SEM (cell line): ENCODE measurements around a stretch of chr17.

- PRO-cap: bidirectional peak, plus-strand start at chr17:55576877, minus-strand start at chr17:55576590
Measured at GRCh38 chr17:55575959-55576804, 146.5 kb downstream of the TMEM100 start.

DNA sequence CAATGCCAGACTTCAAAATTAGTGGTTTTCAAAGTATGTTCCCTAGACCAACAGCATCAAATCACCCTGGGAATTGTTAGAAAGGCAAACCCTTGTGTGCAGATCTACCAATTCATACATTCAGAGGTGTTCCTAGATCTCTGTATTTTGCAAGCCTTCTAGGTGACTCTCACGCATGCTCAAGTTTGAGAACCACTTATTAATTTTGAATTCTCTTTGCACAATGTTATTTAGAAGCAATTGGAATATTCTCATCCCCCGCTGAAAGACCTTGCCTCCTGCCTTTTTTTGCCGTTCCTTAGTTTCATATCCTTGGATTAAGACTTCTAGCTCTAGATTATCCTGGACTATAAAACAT is 82.7 kb downstream of the PCTP start:
- PRO-cap: no peak

GRCh38 chr17:56597357-56597946 is 4.0 kb downstream of the NOG start:
- PRO-cap: bidirectional peak, plus-strand start at chr17:56597745, minus-strand start at chr17:56597607; bidirectional peak, plus-strand start at chr17:56597804, minus-strand start at chr17:56597815

DNA sequence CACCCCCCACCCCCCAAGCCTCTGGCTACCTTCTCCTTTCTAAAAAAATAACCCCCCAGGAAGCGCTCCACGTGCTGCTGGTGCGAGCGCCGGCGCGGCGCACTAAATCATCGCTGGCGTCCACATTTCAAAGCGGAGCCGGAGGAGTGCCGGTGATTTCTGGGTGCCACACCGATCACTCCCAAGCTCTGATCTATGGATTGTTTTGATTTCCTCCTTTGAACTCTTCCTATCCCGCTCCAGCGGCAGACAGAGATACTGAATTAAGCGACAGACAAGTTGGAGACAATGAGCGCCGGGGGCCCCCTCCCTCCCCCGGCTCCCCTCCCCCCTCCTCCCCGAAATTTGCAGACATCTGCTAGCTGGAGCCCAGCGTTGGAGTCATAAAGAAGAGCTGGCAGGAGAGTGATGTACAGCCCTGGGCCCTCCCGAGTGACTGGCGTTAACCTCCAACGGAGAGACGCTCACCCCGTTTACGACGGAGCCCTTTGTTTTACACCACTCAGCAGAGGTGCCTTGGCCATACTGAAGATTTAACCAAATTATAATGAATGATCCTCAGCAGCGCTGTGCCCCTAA is 85.1 kb downstream of the NOG start:
- PRO-cap: bidirectional peak, plus-strand start at position 123 of the sequence, minus-strand start at position 104 of the sequence; bidirectional peak, plus-strand start at position 384 of the sequence, minus-strand start at position 251 of the sequence; bidirectional peak, plus-strand start at position 508 of the sequence, minus-strand start at position 527 of the sequence

DNA sequence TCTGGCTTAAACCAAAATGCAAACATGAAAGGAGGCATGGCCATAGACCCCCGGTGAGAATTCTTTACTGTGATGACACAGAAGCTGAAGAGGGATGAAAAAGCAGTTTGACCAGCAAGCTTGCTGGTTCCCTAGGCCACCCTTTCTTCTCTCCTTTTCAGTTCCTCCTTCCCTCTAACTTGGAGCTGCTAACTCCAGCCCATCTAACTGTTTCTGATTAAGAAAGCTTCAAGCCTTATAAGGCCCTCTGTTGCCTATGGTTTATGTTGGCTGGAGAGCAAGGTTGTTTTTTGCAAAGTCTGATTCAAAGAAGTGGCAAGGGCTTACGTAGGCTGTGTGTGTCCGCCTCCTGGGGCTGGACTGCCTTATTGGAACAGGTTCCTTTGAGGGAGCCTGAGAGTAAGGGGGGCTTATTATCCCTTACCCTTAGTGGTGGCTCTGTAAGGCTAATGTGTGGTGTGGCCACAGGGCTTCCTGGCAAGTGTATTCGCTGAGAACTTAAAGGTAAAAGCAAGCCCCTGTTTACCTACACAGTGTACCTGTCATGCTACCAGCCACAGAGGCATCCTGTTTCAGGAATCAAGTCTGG is 7.1 kb downstream of the AKAP1 start:
- PRO-cap: no peak

DNA sequence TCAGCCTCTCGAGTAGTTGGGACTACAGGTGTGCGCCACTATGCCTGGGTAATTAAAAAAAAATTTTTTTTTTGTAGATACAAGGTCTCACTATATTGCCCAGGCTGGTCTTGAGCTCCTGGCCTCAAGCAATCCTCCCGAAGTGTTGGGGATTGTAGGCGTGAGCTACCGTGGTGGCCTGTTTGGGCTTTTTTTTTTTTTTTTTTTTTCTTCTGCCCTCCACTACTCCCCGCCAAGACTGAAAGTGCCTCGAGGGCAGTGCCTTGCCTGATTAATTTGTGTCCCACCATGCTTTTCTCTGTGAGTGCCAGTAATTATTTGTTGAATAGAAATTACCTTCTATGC is 10.2 kb downstream of the AKAP1 start:
- PRO-cap: no peak

DNA sequence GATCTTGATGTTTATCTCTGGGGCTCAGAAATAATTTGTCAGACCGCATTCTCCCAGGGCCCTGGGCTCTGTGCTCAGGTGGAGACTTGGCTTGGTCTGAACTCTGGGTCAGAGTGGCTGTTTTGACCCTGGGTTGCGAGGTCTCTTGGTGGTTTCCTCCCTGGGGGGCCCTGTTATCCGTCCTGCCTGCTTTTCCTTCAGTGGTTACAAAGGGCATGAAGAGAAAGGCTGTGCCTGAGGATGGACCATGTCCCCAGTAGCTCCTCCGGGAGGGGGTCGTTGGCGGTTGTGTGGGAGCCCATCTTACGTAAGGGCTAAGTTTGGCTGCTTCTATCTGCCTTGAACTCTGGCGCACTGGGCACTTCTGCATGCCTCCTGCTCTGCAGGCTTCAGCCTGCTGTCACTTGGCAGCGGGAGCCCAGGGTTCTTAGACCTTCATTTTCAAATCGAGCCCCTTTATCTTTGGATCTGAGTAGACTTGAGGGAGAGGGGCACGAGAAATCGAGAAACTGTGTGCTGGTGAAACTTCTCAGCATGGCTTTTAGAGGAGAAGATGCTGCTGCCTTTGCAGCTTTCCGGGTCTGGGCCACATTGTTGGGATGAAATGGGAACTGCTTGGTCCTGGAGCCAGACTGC is 26.0 kb downstream of the AKAP1 start:
- PRO-cap: no peak

DNA sequence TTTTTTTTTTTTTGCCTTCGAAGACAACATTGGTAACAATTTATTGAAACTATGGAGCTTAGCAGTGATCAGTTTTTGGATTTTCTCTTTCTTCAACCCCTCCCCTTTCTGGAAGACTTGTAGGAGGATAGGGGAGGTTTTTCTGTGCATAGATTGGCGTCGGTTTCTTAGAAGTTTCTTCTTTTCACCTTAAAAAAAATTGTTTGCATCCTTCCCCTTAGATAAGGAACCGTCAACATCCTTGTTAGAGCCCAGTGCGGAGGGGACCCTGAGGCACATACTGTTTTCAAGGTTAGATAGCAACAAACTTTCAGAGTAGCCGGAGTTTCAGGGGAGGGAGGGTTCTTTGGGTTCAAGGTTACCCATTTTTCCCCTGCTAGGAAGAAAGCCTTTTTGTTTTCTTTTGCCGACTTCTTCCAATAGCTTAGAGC is 28.6 kb downstream of the MSI2 start:
- PRO-cap: no peak

DNA sequence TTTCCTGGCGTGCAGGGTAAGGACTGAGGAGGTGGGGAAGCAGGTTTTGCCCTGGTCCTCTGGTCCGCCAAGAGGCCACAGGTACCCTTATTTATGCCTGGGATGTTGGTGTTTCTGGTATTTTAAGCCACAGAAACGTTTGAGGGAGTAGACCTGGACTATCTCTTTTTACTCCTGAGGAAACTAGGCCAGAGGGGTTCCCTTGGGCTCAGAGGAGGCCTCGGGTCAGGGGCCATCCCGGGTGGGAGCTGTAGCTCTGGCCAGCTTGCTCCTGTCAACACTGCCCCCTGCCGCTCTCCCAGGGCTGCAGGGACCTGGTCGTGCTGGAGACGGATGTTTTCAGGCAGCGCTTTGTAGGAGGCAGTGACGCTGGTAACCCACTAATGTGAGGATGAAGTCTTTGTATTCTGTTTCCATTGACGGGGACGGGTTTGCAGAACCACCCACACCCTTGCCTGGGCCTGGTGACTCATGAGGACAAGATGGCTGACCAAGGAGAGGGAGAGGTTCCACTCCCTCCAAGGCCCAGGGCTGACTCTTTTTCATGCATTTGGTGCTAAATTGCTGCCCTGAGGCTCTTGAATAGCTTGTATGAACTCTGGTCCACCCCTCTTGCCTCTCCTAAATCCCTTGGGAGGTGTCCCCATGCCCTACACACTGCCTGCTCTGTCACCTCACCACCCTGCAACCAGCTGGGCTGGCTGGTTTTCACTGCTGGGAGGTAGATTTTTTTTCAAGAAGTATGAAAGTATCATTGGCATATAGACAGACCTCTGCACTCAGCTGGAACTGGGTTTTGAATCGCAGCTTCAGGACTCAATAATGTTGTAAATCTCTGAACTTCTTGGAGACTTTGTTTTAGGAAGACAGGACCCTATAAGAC is 184.6 kb downstream of the MSI2 start:
- PRO-cap: bidirectional peak, plus-strand start at position 416 of the sequence, minus-strand start at position 387 of the sequence; bidirectional peak, plus-strand start at position 772 of the sequence, minus-strand start at position 713 of the sequence

DNA sequence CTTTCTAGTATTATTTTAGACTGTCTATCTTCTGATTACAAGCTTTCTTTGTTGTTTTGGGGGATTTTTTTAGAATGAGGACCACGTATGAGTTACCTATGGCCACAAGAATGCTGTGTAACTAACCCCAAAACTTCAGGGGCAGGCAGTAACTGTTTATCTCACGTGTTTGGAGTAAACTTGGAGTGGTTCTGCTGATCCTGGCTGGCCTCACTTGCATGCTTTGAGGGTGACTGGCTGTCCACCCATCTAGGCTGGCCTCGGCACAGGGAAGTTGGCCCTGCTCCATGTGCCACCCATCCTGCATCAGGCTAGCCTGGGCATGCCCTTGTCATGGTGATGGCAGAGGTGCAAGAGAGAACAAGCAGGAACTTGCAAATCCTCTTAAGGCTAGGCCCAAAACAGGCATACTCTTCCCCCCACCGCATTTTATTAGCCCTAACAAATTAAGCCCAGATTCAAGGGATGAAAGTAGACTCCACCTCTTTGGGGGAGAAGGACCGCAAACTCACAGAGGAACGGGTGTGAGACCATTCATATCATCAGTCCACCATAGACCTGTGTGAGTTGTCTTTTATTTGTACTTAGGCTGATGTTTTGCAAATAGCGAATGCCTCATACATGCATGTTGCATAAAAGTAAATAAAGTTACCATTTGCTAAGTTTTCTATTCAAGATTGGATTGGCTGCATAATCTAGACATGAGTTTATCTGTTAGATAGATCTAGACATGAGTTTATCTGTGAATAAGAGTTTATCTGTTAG is 221.1 kb downstream of the CCDC182 start:
- PRO-cap: no peak

- PRO-cap: no peak
Measured at GRCh38 chr17:57531474-57532470, 213.3 kb downstream of the CCDC182 start.

DNA sequence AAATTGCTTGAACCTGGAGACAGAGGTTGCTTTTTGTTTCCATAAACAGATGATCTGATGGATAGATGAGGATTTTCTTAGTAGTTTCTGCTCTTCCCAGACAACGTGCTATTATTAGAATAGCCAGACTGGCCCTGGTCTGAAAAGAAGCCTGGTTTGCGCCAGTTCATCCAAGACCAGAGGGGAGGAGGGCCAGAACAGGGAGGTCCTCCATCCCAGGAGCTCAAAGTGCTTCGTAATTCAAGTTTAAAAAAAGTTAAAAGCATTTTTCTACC is 205.6 kb downstream of the CCDC182 start:
- PRO-cap: no peak

DNA sequence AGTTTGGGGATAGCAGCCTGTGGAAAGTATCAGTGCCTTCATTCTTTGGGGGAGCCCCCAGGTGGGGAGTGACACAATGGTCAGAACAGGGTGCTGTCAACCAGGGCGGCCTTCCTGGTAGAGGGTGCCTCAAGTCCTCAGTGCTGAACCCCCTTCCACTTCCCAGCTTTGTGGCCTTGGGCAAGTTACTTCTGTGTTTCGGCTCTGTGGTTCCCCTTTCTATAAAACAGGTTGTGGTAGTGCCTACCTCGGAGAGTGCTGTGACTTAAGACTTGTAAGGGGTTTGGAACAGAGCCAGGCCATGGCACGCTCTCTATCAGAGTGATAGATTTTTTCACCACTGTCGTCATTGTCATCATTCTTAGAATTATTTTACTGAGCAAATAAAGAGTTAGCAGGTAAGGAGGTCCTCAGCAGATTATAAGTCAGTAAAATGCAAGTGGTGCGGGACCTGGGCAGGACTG is 141.1 kb downstream of the CCDC182 start:
- PRO-cap: no peak

GRCh38 chr17:57671705-57672532 is 73.2 kb downstream of the CCDC182 start:
- PRO-cap: no peak

DNA sequence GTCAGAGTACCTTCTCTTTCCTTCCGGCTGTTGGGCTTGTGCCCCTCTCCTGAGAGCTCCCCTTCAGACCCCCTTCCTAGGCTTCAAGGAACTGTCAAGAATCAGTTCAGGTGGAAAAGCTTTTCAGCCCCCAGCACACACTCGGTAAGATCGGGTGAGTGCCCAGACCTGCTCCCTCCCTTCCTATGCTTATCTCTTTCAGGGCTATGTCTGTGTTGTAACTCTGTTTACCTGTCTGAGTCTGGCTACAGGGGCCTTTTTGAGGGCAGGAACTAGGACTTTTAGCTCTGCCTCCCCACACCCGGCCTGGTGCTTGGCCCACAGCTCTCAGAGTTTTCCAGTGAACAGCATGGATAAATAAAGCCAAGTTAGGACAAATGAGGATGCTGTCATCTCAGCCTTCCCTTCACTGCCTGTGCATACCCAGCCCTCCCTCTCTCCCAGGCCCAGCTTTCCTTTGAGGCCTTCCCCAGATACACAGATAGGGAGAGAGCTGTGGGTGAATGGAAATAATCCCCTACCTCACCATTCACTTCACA is 5.6 kb upstream of the MRPS23 start:
- PRO-cap: no peak

GRCh38 chr17:57860587-57861795 is 11.1 kb upstream of the MRPS23 start:
- PRO-cap: bidirectional peak, plus-strand start at chr17:57861141, minus-strand start at chr17:57861079

DNA sequence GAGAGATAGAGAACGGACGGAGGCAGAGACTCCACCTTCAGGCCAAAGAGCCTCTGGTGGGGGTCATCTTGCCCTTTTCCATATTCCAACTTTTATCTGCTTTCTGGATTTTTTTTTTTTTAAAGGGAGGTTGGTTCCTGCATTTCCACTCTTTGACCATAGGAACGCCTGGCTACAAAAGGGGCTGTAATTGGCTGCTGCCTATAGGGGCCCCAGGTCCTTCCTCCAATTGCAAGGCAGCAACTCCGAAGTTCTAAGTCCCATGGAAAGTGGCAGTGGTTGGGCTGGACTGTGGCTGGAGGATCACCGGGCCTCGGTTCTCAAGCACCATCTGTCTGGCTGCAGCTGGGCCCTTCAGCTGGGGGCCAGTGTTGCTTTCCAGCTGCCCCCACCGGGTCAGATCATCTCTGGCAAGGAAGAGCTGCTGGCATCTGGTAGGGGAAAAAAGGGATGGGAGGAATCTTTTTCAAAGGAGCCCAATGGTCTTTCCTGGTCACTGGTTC is 13.1 kb upstream of the MRPS23 start:
- PRO-cap: no peak

GRCh38 chr17:57890130-57890865 is 40.5 kb upstream of the MRPS23 start:
- PRO-cap: no peak

DNA sequence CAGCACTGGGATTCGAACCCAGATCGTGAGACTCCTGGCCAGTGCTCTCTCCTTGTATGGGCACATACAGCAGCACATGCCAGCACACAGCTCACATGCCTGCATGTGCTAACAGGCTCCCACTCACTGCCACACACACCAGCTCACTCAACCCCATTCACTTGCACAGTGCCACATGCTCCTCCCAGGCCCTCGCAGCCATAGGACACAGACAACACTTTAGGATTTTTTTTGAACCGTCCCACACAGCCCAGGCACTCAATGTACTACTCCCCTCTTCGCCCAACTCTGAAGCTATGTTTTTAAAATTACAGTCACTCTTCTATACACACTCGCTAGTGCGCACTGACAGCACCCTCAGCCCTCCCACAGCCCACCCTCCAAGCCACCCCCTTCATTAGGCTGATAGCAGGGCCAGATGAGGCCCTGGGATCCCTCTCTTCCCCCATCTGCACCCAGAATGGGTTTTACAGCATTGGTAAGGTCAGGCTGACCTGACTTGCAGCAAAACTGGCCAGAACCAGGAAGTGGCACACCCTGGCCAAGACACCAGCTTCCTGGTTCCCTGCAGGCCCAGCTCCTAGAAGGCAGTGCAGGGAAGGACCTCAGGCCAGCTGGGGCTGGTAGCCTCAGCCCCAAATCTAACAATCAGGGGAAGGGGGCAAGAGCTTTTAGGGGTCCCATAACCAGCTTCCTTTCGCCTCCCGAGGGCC is 49.8 kb upstream of the MRPS23 start:
- PRO-cap: no peak

- PRO-cap: no peak
Measured at GRCh38 chr17:57916049-57916789, 39.0 kb downstream of the CUEDC1 start.